SK-N-DZ (cell line): ENCODE data around the genes CHIC1, ITM2A and ZNF711.

GRCh38 chrX:73562964-73563981 is at the start of gene CHIC1:
TSS of gene CHIC1 (plus strand) at chrX:73563197.
RAMPAGE:
- cytosol, long total RNA: start-site peak on the plus strand at chrX:73563274-73563324, 9 and 16 reads in 2 replicates
- nucleus, long total RNA: no peak

GRCh38 chrX:74197226-74198109 is 106.5 kb upstream of the ZCCHC13 start:
RAMPAGE:
- cytosol, long total RNA: no peak
- nucleus, long total RNA: no peak

DNA sequence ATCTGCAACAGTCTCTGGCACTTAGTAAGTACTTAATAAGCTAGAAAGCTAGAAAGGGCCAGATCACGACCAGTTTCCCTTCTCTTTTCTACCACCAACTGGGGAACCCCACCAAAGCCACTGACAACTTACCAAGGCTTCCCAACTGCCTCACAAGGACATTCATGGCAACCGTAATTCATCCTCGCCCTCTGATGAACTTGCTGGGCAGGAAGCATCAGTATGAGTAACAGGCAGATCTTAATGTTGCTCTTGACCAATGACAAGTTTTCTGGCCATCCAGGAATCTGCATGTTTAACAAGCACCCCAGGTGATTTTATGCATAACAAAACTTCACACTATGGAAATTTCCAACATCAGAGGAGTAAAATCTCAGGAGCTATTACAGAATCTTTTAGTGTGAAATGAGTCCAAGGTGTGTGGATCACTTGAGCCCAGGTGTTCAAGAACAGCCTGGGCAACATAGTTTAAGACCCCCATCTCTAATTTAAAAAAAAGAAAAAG is 23.1 kb upstream of the ZCCHC13 start:
RAMPAGE:
- cytosol, long total RNA: no peak
- nucleus, long total RNA: no peak

RAMPAGE:
- cytosol, long total RNA: no peak
- nucleus, long total RNA: no peak
Measured at GRCh38 chrX:74592246-74592496, 22.3 kb downstream of the RLIM start.

RAMPAGE:
- cytosol, long total RNA: no peak
- nucleus, long total RNA: no peak
Measured at GRCh38 chrX:74613421-74613674, 1.1 kb downstream of the RLIM start.

DNA sequence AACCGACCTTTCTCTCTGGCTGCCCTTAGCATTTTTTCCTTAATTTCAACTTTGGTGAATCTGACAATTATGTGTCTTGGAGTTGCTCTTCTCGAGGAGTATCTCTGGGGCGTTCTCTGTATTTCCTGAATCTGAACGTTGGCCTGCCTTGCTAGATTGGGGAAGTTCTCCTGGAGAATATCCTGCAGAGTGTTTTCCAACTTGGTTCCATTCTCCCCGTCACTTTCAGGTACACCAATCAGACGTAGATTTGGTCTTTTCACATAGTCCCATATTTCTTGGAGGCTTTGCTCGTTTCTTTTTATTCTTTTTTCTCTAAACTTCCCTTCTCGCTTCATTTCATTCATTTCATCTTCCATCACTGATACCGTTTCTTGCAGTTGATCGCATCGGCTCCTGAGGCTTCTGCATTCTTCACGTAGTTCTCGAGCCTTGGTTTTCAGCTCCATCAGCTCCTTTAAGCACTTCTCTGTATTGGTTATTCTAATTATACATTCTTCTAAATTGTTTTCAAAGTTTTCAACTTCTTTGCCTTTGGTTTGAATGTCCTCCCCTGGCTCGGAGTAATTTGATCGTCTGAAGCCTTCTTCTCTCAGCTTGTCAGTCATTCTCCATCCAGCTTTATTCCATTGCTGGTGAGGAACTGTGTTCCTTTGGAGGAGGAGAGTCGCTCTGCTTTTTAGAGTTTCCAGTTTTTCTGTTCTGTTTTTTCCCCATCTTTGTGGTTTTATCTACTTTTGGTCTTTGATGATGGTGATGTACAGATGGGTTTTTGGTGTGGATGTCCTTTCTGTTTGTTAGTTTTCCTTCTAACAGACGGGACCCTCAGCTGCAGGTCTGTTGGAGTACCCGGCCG is 47.6 kb downstream of the NEXMIF start:
RAMPAGE:
- cytosol, long total RNA: no peak
- nucleus, long total RNA: no peak

DNA sequence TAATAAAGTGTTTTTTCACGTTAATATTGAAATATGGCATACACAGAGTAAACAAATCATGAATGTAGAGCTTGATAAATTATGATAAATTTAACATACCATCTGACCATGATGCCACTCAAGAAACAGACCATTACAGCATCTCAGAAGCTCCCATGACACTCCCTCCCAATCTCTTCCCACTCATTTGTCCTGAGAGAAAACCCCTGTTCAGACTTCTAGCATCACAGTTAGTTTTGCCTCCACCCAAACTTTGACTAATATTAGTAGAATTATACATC is 2.5 kb upstream of the MAGEE2 start:
RAMPAGE:
- cytosol, long total RNA: no peak
- nucleus, long total RNA: no peak

GRCh38 chrX:77651996-77652513 is 134.0 kb downstream of the ATRX start:
RAMPAGE:
- cytosol, long total RNA: no peak
- nucleus, long total RNA: no peak

DNA sequence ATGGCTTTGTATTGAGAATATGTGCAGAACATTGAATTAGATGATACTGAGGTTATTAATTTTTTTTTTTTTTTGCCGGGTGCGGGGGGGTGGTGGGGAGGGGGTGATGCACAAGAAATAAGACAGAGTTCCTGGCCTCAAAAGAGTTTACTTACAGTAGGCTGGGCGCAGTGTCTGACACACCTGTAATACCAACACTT is 908 bp downstream of the ATP7A start:
RAMPAGE:
- cytosol, long total RNA: no peak
- nucleus, long total RNA: no peak

GRCh38 chrX:78105693-78107095 is 2.1 kb downstream of the PGK1 start:
RAMPAGE:
- cytosol, long total RNA: no peak
- nucleus, long total RNA: no peak

DNA sequence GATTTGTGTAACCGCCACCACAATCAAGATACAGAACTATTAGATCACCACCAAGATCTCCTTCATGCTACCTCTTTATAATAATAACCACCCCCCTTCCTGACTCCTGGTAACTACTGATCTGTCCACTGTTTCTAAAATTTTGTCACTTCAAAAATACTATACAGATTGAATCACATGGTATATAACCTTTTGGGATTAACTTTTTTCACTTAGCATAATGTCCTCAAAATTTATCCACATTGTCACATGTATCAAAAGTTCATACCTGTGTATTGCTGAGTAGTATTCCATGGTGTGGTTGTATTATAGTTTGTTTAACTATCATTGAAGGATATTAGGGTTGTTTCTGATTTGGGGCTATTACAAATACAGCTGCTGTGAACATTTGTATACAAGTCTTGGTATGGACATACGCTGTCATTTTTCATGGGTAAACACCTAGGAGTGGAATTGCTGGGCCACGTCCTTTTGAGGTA is 3.3 kb downstream of the PGK1 start:
RAMPAGE:
- cytosol, long total RNA: no peak
- nucleus, long total RNA: no peak

RAMPAGE:
- cytosol, long total RNA: no peak
- nucleus, long total RNA: no peak
Measured at GRCh38 chrX:78109507-78110142, 5.6 kb downstream of the PGK1 start.

DNA sequence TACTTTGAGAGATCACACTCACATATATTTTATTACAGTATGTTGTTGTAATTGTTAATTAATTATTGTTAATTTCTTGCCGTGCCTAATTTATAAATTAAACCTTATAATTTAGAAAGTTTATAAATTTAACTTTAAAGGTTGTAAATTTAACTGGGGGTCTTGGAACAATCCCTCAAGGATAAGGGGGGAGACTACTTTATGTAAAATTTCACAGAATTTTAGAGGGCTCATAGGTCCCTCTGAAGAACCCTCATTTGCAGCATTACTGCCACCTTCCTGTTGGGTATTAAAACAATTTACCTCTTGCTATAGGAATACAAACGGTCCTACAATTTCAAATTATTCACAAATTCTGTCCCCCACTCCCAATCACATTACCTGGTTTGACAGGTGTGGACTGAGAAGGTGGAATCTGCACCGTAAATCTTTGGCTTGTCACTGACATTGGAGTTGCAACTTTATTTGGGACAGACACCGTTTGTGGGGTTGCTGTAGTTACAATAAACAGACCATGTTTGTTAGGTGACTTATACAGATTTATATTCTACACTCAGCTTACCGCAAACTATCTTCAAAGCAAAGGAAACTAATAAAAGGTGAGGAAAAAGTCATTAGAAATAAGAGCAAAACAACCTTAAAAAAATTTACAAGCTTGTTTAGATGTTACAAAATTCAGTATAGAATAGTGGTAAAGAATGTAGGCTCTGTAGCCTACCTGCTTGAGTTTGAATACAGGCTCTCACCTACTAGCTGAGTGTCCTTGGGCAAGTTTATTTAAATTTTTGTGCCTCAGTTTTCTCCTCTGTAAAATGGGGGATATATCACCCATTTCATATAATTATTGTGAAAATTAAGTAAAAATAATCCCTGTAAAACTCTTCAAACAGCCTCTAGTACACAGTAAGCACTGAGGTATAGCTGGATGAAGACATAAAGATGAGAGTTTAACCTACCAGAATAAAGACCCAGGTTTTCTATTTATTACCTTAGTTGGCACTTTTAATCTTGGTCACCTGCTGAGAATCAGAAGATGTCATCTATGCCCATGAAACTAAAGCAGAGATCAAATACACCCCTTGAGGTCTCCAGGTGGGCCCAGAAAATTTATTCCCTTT is 6.1 kb downstream of the TAF9B start:
RAMPAGE:
- cytosol, long total RNA: no peak
- nucleus, long total RNA: no peak

GRCh38 chrX:79366725-79367836 is at the start of gene ITM2A:
TSS of gene ITM2A (minus strand) at chrX:79367334.
RAMPAGE:
- cytosol, long total RNA: no peak
- nucleus, long total RNA: no peak

DNA sequence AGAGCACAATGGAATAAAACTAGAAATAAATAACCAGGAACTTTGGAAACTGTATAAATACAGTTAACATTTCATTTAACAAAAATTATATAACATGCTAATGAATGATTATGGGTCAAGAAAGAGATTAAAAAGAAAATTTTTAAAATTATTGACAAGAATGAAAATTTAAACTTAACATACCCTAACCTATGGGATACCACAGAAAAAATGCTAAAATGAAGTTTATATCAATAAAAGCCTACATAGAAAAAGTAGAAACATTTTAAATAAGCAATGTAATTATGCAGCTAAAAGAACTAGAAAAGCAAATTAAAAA is 180.6 kb upstream of the TBX22 start:
RAMPAGE:
- cytosol, long total RNA: no peak
- nucleus, long total RNA: no peak

DNA sequence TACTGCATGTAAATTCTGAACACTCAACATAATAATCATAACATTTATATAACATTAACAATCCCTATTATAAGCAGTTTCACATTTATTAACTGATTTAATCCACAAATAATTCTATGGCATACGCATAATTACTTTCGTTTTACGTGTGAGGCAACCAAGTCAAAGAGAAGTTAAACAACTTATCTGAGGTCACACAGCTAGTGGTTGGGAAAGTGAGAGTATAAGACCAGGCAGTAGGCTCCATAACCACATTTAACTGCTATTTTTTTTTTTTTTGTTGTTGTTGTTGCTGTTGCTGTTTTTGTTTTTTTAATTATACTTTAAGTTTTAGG is 972.7 kb upstream of the POU3F4 start:
RAMPAGE:
- cytosol, long total RNA: no peak
- nucleus, long total RNA: no peak

DNA sequence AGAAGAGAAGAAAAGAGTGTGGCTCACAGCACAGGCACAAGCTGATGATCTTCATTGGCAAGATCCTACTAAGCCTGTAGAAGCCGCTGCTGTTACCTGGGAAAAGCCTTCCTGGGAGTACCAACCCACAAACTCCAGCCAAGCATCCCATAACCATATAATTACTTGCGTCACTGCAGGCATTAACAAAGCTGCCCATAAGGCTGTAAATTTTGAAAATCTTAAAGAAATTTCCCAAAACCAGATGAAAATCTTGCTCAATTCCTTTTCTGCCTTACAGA is 237.8 kb upstream of the HDX start:
RAMPAGE:
- cytosol, long total RNA: no peak
- nucleus, long total RNA: no peak

DNA sequence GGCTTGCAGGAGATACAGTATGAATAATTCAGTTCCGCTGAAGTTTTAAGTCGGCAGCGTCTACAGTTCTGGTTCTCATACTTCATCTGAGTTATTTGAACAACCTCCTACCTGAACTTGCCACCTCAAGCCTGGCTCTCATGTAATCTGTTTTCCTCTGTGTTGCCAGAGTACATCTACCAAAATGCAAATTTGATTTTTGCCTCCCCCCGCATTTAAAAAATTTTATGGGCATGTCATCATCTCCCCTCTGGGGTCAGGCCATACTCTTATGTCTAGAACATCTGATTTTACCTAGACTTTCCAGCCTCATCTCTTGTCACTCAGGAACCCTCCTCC is 890 bp downstream of the APOOL start:
RAMPAGE:
- cytosol, long total RNA: no peak
- nucleus, long total RNA: no peak

GRCh38 chrX:85243675-85244358 is at the start of gene ZNF711:
TSS of gene ZNF711 (plus strand) at chrX:85243991.
RAMPAGE:
- cytosol, long total RNA: start-site peak on the minus strand at chrX:85243759-85243810, 145 and 95 reads in 2 replicates
- nucleus, long total RNA: start-site peak on the minus strand at chrX:85243757-85243851, 108 and 40 reads in 2 replicates; start-site peak on the plus strand at chrX:85244127-85244279, 74 and 40 reads in 2 replicates

DNA sequence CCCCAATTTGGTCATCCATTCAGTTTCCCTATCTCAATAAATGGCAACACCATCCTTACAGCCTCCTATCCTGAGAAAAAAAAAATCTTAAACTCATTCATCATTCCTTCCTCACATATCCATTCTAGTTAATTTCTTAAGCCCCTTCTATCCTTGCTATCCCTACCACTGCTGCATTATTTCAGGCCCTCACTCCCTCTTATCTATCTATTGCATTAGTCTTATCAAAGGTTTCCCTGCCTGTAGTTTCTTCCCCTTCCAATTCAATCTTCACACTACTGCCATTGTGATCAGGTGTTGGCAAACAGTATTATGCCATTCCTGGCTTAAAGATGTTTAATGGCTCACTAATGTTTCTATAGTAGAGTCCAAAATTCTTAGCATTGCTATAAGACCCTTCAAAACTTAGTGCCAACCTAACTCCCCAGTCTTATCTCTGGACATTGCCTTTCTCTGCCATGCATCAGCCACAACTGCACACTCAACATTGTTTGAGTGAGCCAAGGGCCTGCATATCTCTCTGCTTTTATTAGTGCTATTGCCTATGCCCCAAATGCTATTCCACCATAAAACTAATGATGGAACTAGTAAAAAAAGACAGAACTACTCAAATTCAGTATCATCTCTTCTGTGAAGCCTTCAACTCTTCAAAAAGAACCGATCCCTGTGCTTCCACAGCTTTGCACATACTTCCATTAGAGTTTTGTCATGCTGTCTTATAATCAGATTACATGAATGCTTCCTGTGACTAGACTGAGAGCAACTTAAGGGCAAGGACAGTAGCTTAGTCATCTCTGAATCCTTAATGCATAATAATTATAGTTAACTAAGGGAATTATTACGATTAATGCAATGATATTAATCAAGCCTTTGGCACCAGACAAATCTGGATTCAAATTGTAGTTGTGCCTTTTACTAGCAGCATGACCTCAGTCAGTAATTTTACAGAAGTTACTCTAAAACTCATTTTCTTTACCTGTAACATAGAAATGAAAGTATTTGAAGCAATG is 53.8 kb downstream of the CHM start:
RAMPAGE:
- cytosol, long total RNA: no peak
- nucleus, long total RNA: no peak